ENCODE measurements around the gene OMD.

DNA sequence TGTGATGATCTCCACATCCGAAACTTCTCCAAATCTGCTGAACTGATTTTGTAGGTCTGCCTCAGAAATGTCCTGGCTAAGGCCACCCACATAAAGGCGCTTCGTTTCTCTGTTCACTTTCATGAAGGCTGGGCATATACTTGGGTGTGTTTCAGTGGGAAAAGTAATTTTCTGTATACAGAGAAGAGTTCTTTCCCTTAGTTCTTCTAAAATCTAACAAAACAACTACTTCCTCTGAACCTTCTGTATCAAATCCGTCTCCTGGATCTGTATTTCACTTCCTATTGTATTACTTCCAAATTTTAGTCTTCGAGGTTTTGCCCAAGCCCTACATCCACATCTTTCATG, 1.1 kb downstream of the NOL8 start:
- PRO-cap = no peak

DNA sequence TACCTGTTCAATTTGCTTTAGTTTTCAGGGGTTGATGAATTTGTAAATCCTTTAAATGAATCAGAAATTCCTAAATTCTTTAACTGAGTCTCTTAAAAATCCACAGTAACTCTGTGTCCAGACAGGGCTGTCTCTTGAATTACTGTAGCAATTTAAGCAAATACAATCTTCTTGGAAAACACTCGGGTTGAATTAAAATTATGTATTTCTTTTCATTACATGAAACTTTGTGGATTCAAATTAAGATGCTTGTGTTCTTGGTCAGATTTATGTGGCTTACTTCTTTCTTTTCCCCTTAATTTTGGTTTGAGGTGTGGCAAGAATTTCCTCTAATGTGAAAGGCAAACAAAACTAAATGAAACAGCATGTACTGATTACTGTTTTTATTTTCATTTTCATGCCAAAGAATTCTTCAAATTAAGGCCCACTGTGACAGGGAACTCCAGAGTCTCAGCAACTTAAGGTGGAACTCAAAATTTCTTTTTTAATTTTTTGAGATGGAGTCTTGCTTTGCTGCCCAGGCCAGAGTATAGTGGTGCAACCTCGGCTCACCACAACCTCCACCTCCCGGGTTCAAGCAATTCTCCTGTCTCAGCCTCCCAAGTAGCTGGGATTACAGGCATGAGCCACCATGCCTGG, at the start of gene OMD:
Gene OMD, minus strand, starts transcription at position 273 of the 639 bp plus-strand sequence.
- PRO-cap = no peak

GRCh38 chr9:92764956-92765621, 456 bp upstream of the BICD2 start:
- PRO-cap = bidirectional peak, plus-strand start at chr9:92765163, minus-strand start at chr9:92764841; unidirectional peak, minus-strand start at chr9:92765378; unidirectional peak, minus-strand start at chr9:92765446

DNA sequence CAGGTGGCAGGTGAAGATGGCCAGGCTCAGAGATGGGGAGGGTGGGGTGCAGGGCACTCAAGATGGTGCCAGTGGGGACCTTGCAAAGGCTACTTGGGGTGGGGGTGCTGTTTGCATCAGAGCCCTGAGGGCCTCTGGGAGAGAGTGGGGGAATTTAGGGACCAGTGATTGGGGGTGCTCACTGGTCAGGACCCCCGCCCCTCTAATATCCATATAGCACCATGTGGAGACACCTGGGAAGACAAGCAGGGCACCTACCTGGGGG, 22.2 kb upstream of the SUSD3 start:
- PRO-cap = no peak

DNA sequence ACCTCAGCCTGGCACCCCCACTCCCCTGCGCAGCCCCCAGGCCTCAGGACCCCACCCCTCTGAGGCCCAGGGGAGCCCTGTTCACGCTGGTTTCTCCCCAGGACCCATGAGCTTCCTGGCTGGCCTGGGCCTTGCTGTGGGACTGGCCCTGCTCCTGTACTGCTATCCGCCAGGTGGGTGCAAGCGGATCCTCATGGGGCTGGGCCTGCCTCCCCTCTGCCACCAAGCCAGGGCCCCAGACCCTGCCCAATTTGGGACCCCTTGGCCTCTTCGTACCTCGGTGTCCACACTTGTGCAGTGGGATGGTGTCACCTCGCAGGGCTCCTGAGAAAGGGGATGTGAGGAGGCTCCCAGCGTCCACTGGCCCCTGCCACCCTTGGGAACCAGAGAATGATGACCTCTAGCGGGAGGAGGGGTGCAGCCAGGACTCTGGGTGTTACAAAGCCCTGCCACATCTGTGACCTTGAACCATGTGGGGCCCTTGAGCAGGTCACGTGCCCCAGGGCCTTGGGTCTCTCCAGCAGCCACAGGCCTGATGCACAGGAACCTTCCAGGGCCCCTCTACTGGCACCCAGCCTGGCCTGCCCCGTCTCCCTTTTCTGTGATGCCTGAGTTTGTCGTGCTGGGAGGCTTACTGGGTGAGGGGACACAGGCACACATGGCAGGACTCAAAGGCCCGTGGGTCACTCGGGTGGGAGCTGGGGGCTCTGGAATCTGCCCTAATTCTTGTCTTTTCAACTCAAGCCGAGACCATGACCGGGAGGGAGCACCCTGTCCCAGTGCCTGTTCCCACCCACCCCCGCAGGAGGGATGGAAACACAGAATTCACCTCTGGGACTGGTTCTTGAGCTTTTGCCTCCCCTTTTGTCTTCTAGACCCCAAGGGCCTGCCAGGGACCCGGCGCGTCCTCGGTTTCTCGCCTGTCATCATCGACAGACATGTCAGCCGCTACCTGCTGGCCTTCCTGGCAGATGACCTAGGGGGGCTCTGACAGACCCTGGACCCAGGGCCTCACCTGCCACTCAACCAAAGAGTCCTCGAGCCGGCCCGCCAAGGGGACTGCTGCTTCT, 16.4 kb downstream of the CARD19 start:
- PRO-cap = no peak

DNA sequence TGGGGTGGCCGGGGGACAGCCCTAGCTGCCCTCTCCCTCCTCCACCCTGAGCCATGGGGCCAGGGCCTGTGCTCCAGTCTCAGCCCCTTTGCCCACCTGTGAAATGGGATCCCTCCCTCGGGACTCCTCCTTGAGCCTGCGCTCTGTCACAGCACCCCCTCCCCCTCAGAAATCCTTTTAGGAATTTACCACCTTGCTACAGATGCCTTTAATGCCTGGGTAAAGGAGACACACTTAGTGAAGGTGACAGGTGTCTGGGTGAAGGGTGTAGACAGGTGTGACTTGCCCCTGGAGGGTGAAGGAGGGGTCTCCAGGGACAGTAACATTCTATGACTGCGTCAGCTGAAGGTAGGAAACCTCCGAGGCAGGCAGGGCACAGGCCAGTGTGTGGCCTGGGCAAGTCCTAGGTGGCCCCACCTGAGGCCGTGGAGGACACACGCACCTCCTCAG, 18.0 kb downstream of the CARD19 start:
- PRO-cap = no peak

- PRO-cap = no peak
These were observed 13.4 kb downstream of the NINJ1 start for GRCh38 chr9:93120481-93121215.

DNA sequence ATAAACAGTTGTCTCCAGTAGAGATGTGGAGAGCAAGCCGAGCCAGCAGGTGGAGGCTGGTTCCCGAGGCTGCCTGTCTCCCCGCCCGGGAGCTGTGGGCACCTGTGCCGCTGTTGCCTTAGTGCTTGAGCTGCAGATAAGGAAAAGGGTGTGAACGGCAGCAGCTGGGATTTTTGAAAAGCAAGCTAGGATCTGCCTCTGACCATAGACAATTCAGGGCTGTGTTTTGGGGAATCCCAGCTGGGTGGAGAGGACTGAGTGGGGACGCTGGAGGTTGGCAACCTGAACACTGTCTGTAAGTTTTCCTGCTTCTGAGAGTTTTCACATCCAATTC, 9.5 kb downstream of the WNK2 start:
- PRO-cap = bidirectional peak, plus-strand start at position 249 of the sequence, minus-strand start at position 94 of the sequence

DNA sequence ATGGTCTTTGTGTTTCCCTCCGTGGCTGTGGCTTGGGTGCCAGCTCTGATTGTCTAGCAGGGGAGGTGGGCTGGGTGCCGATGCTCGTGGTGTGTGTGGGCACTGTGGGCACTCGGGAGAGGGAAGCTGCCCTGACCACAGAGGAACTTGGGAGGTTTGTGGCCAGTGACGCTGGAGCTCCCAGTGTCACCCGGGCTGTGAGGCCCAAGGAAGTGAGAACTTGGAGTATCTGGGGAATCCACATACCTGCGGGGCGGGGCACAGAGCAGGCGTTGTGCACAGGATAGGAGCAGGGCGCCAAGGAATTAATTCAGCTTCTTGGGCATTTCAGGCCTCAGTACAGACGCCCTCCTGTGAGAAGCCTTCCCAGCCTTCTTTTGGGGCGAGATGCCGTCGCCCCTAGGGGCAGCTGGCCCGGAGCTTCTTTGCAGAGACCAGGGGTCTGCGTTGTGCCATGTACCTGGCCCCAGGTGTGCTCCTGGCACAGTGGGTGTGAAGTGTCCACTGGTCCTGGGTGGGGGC, 47.5 kb downstream of the WNK2 start:
- PRO-cap = bidirectional peak, plus-strand start at position 243 of the sequence, minus-strand start at position 214 of the sequence

DNA sequence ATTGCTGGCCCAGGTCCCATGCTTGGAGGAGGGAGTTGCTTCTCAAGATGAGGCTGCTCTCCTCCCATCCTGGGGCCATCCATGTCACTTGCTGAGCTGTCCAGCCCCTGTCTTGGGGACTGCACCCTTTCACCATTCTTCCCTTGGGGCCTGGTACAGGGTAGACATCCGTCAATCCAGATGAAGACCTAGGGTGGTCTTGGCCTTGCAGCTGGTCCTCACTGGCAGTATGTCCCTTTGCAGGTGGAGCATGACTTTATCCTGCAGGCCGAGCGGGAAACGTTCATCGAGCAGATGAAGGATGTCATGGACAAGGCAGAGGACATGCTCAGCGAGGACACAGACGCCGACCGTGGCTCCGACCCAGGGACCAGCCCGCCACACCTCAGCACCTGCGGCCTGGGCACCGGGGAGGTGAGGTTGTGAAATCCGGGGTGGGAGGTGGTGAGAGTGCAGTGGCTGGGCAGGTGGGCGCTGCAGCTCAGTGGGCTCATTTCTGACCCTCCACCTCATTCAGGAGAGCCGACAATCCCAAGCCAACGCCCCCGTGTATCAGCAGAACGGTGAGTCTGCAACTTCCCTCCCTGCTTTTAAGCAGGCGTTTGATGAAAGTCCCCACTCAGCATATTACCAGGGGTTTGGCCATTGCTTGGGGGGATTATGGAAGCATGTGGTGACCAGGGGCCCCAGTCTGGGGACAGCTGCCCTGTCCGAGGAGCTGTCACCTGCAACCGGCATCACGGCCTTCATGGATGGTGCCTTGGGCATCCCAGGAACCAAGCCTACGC, 83.8 kb downstream of the WNK2 start:
- PRO-cap = no peak

GRCh38 chr9:93300358-93301336, 116.7 kb downstream of the WNK2 start:
- PRO-cap = no peak

DNA sequence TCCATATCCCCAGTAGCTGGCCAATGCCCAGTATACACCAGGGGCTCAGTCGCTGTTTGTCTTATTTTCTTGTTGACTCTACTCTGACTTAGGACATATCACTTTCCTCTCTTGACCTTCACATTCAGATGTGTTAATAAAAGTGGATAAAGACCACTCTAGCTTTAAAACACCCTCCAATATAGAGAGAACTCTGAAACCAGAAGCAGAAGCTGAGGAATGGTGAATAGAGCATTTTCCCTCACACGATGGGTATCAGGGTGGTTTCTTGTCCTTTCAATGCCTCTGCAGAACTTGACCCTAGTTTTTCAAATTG, 4.2 kb upstream of the FAM120A start:
- PRO-cap = no peak

- PRO-cap = bidirectional peak, plus-strand start at chr9:93575903, minus-strand start at chr9:93575865; bidirectional peak, plus-strand start at chr9:93576404, minus-strand start at chr9:93576060
These were observed 632 bp upstream of the PHF2 start for GRCh38 chr9:93575673-93576230.

DNA sequence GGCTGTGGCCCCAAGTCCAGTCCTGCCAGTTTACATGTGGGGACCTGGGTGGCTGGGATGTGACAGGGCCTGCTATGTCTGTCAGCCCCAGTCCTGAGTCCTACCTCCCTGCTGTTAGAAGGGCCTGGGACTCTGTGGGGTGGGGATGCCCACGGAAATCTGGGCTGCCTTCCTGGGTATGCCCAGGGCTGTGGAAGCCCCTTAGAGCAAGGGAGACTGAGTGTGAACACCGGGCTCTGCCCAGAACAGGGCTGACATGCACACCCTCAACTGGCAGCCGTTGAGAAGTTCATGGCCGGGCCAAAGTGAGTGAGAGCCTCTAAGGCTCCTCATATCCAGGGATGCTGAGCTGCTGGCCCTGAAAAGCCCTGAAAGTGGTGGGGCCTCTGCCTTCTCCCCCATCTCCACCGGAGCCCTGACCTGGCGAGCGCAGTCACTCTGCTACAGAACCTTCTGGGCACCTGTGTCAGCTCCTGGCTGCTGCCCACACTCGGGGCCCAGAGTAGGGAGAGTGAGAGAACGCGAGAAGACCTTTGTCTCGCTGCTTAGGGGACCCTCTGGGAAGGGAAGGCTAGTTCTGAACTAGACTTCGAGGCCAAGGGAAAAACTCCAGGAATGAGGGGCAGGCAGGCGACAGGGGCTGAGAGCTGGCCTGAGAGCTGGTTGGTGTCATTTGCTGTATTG, 1.9 kb downstream of the PHF2 start:
- PRO-cap = no peak

DNA sequence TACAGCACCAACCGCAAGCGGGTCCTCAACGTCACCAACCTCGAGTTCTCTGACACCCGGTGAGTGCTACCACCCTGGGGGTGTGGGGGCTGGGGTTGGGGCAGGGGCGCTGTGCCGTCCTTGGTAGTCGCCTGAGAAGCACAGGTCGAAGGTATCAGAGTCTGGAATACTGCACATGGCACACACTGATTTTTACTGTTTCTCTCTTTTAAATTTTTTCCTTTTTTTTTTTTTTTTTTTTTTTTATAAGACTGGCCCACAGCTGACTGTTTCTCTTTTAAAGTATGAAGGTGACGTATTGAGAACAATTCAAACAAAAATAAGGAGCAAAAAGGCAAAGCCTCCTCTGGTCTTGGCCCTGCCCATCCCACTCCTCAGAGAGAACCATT, 72.8 kb downstream of the PHF2 start:
- PRO-cap = no peak

DNA sequence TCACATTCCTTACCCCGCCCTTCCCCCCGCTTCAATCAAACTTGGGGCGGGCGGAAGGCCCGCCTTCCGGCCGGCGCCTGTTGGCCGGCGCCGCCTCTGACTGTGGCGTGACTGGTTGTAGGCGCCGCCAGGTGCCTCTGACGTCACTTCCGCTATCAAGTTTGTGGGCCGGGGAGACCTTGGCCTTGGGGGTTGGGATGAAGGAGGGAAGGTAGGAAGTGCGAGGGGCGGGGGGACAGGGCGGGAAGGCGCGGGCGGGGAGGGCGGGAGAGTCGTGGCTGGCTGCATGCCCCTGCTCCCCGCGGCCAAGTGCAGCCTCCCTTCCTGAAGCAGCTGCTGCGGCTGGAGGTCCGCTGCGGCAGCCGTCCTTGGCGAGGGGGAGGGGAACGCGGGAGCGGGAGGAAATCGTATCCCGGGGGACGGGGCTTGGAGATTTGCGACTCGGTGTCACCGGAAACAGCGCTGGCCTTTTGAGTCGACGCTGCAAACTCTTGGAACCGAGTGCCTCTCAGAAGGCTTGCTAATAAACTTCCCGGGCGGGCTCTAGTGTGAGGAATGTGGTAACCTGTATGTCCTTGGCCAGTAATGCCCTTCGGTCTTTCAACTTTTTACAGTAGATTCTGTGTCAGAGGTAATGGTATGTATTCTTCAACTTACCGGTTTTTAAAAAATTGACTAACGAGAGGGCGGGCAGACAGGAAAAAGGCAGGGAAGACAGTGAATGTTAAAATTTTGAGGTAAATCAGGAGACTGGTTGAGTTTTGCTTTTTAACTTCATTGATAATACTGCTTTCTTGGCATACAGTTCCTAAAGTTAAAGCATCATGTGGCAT, 82.7 kb downstream of the PTPDC1 start:
- PRO-cap = bidirectional peak, plus-strand start at position 327 of the sequence, minus-strand start outside the sequence; bidirectional peak, plus-strand start at position 473 of the sequence, minus-strand start at position 503 of the sequence

GRCh38 chr9:94182233-94182898, 76.7 kb upstream of the ZNF169 start:
- PRO-cap = no peak

DNA sequence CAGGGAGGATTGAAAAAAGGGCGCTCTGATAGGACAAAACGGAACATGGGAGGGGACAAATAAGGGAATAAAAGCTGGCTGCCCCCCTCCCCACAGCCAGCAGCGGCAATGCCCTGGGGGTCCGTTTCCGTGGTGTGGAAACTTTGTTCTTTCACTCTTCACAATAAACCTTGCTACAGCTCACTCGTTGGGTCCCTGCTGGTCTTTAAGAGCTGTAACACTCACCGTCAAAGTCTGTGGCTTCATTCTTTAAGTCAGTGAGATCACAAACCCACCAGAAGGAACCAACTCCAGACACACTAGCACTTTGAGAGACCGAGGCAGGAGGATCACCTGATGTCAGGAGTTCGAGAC, 54.4 kb upstream of the ZNF169 start:
- PRO-cap = no peak

GRCh38 chr9:94299443-94300441, 28.7 kb downstream of the NUTM2F start:
- PRO-cap = no peak

DNA sequence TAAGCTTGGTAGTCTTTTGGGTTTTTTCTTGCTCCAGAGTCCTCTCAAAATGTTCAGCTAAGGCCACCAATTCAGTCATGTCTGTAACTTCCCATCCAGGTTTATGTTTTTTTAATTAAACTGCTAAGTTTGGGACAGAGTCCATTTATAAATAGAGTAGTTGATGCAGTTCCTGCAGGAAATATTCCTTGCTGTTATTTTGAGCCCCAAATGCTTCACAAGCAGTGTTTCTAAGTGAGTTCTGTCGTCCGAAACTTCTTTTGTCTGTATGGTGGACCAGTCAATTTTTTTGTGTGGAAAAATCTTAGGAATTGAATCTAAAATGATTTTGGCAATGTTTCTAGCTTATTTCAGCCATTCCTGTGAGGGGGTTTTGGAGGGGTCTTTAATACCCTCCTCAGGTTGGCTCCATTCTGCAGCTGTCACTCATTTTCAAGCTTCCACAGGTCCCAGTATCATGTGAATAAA, 155.0 kb downstream of the AOPEP start:
- PRO-cap = no peak